Mammary epithelial cell (primary cell): Measurements from ENCODE around the genes DHCR24 and PCSK9.

DNA sequence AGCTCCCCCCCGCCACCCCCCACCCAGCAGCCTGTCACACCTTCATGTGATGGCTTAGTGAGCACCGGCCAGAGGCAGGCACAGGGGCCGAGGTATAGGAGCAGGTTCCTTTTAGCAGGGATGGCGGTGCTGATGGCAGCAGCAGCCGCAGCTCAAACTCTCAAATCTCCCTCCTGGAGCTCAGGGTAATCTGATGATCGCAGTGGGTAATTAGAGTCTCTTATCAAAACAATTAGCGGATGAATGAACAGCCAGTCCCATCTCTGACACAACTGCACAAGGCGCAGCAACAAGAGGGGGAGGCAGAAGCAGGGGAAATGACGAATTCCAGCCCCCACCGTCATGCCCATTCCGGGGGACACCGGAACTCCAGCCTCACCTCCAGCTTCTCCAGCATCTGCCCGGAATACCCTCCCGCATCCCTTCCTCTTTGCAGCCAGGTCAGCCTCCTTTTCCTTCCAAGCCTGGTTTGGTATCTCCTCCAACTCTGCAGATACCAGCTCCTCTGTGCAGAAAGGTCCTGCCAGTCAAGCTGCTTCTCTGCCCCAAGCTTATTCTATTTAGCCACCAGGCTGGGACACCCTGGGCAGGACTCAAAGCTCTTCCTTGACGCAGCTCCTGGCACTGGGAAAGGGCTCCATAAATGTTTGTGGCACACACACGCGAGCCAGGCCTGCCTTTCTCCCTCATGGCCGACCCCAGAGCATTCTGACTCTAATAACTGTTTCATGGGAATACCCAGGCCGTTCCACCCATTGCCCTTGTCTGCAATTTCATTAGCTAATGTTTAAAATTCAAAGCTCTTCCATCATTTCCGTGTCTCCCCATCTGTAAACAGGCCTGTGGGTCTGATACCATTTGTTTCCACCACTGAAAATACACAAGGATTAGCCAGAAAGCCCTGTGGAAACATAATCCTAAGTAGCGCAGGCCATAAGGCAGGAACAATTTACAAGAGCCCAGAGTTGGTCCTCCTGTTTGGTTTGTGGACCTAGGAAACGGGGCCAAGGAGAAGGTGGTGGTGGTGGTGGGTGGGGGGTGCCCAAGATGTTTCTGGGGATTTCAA, 126.3 kb downstream of the MRPL37 start:
- CAGE, long polyA plus RNA: no peak
- RRBS: 92% methylated on average over 1 of the region's 22 CpGs

GRCh38 chr1:54329230-54330142, 129.5 kb downstream of the MRPL37 start:
- CAGE, long polyA plus RNA: no peak
- RRBS: no CpG with 5 or more reads among the region's 8 CpGs

DNA sequence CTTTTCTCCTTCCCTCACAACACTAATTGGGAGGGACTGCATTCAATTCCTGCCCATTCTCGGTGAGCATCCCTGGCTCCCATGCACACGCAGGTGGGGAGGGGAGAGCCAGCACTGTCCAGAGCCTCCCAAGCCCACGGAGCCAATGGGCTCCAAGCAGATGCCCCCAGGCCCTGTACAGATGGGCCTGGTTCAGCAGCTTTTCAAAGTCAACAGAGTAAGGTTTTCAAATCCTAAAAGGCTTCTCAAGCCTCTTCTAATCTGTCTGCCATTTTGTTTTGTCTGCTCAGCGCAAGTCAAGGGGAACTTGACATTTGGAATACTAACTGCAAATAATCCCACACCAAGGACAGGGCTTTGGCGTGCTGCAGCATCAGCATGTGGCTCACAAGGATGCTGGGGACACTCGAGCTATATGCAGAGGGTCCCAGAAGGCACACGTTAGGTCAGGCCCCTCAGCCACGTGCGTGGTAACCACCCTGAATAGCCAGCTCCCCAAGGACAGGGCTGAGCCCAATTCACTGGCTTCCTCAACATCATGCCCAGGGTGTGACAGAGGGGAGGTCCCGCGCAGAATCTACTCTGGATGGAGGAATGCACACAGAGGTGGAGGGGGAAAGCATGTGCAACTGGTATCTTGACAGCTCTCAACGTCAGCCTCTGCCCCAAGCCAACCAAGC, 136.6 kb downstream of the MRPL37 start:
- CAGE, long polyA plus RNA: no peak
- RRBS: no CpG with 5 or more reads among the region's 12 CpGs

DNA sequence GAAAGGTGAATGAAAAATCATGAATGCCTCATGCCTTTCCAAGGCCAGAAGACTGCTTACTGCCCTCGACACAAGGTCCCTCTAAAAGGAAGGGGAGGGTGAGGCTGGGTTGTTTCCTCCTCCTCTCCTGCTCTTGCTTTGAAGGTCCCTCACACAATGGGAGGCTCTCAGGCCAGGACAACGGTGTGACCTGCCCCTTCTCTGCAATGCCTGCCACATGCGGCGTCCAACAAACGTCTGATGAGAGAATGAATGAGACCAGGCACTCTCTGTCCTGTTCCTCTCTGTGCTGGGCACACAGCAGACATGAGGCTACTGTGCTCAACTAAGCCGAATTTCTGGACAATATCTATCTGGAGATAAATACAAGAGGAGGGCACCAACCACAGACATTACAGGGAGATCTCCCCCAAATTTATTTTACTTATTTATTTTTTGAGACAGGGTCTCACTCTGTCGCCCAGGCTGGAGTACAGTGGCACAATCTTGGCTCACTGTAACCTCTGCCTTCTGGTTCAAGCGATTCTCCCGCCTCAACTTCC, 155.0 kb downstream of the MRPL37 start:
- CAGE, long polyA plus RNA: no peak
- RRBS: no CpG with 5 or more reads among the region's 9 CpGs

DNA sequence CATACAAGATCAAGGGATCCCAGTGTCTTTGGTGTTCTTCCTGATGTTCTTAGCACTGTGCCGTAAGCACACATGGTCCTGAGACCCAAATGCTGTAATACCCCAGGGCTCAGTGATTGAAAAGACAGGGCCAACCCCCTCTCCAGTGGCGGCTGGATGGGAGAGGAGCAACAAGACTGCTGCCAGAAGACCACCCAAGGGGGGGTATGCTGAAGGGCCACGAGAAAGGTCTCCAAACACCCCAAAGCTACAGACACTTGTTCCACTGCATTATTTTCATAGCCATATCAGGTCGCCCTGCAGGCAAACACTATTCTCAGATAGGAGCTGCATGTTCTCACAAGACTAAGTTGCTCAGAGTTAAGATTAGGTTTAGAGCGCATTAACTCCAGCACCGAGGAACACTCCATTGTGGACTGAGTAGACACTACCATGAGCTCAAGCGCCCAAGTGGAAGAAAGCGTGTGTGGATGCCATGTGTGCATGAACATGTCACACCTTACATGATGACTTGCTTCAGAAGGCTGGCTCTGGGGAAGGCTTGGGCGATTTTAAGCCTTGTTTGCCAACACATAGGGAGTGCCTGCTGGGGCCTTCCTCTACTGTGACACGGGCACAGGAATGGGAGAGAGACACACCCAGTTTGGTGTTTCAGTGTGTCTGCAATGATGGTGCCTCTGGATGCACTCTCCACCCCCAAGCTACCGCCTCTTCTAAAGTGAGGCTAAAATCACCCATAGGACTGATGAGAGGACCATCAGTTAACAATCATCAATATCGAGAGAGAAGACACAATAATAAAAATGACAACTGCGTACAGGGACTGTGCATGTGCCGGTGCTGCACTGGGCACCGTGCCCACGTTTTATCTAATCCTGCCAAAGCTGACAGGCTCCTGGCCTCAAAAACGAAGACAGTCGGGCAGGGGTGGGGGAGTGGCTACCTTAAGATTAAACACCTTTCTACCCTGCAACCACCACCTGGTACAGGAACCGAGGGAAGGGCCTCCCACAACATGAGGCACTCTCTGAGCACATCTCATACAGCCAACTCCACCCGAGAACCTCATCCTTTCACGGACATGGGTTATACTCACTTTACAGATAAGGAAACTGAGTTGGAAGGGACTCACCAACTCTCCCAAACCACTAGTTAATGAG, 171.3 kb downstream of the MRPL37 start:
- CAGE, long polyA plus RNA: no peak
- RRBS: no CpG with 5 or more reads among the region's 21 CpGs

GRCh38 chr1:54374506-54374905, 173.5 kb upstream of the ACOT11 start:
- CAGE, long polyA plus RNA: no peak
- RRBS: no CpG with 5 or more reads among the region's 3 CpGs

- CAGE, long polyA plus RNA: no peak
- RRBS: no CpG with 5 or more reads among the region's 29 CpGs
These were observed 169.5 kb upstream of the ACOT11 start for GRCh38 chr1:54378143-54379284.

GRCh38 chr1:54743648-54744003, 20.7 kb downstream of the PARS2 start:
- CAGE, long polyA plus RNA: no peak
- RRBS: no CpG with 5 or more reads among the region's 5 CpGs

GRCh38 chr1:54790643-54791124, 10.4 kb downstream of the TTC22 start:
- CAGE, long polyA plus RNA: no peak
- RRBS: no CpG with 5 or more reads among the region's 5 CpGs

GRCh38 chr1:54801487-54801967, 404 bp upstream of the TTC22 start:
- CAGE, long polyA plus RNA: no peak
- RRBS: no CpG with 5 or more reads among the region's 9 CpGs

GRCh38 chr1:54804562-54805190, 1.2 kb upstream of the LEXM start:
- CAGE, long polyA plus RNA: no peak
- RRBS: no CpG with 5 or more reads among the region's 7 CpGs

DNA sequence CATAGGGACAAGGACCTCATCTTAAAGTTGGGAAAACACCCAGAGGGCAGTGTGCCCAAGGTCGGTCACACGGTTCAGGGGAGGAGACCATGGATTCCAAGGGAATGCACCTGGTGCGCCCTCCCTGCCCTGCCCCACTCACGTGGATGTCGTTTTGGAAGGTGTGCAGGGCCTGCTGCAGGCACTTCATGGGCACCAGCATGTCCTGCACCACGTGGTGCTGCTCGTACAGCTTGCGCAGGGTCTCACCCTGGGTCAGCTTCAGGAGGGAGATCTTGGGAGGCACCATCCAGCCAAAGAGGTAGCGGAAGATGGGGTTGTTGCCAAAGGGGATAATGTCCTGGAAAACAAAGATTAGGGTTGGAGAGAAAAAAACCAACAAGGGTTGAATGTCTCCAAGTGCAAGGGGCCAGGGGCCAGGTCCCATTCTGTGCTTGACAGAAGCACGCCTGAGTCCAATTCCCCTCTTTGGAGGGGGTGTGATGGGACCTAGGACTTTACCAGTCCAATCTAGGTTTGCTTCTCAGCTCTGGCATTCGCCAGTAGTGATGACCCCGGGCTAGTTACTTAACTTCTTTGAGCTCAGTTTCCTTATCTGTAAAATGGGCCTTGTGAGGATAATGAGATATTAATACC, 33.0 kb downstream of the DHCR24 start:
- CAGE, long polyA plus RNA: no peak
- RRBS: no CpG with 5 or more reads among the region's 12 CpGs

- CAGE, long polyA plus RNA: no peak
- RRBS: no CpG with 5 or more reads among the region's 11 CpGs
These were observed 32.4 kb downstream of the DHCR24 start for GRCh38 chr1:54854627-54855057.

- CAGE, long polyA plus RNA: no peak
- RRBS: no CpG with 5 or more reads among the region's 8 CpGs
These were observed 1.1 kb downstream of the DHCR24 start for GRCh38 chr1:54885931-54886253.

DNA sequence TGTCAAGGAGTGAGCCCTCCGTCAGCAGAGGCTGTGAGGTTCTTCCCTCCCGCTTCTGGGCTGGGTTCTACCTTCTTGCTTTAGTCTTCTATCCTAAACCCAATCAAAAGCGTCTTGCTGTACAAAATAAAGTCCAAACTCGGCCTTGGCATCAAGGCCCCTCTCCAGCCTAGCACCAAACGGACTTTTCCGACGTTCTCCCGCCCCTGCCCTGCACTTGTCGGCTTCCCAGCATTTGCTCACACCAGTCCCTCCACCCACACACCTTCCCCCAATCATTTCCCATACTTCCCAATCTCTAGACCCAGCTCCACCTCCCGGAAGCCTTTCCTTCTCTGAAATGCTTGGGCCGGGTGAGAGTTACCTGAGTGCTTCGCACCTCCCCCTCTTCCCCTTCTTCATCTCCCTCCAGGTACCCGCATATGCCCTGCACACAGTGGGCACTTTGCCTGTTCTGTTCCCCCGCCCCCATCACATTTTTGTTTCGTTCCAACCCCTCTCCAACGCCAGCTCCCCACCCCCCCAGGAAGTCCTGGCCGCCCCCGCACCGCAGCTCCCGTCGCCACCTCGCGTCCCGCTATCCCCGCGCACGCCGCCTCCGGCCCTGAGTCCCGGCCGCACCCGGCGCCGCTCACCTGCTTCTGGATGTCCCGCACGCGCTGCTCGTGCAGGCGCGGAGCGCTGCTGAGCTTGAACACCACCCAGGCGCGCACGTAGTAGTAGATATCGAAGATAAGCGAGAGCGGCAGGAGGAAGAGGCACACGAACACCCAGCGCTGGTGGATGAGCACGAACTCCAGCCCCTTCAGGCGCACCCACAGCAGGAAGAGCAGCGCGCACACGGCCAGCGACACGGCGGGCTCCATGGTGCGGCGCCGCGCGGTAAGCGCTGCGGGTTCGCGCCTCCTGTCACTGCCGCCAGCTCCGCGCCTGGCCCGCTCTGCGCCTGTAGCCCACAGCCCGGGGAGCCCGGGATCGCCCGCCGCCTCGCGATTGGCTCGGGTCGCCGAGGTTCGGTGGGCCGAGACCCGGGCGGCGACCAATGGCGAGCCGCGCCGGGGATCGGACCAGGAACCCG, at the start of gene DHCR24:
Gene DHCR24, minus strand, starts transcription at position 942 of the 1,078 bp plus-strand sequence.
- CAGE, long polyA plus RNA: no peak
- RRBS: under 1% methylated on average over 12 of the region's 92 CpGs

- CAGE, long polyA plus RNA: no peak
- RRBS: no CpG with 5 or more reads among the region's 7 CpGs
These were observed 14.4 kb upstream of the TMEM61 start for GRCh38 chr1:54965948-54966422.

DNA sequence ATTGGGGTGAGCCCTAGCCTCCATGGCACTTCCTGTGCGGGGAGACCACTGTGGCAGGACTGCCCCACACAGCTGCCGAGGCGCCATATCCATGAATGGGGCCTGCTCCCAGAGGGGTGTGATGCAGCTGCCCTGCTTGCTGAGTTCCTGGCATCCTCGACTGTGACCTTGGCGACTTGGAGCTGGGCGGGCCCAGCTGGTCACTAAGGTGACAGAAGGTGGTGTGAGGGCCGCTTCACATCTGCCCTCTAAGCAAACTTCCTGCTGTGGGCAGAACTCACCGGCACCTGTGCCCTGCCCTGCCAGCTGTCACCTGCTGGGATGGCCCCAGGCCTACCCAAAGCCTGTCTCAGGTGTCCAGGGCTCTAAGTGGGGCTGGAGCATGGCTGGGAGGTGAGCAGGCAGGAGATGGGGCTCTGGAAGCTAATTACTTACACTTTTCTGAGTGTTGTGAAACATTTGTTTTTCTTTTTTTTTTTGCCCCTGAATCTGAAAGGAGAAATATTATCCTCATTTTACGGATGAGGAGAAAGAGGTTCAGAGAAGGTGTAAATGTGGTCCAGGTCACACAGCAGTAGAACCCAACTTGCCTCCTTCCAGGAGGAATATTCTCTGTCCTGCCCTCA, 9.1 kb upstream of the BSND start:
- CAGE, long polyA plus RNA: no peak
- RRBS: no CpG with 5 or more reads among the region's 9 CpGs

- CAGE, long polyA plus RNA: no peak
- RRBS: 25% methylated on average over 5 of the region's 66 CpGs
These were observed at the start of gene PCSK9 for GRCh38 chr1:55038990-55039994. PCSK9 (plus strand) TSS chr1:55039548.

DNA sequence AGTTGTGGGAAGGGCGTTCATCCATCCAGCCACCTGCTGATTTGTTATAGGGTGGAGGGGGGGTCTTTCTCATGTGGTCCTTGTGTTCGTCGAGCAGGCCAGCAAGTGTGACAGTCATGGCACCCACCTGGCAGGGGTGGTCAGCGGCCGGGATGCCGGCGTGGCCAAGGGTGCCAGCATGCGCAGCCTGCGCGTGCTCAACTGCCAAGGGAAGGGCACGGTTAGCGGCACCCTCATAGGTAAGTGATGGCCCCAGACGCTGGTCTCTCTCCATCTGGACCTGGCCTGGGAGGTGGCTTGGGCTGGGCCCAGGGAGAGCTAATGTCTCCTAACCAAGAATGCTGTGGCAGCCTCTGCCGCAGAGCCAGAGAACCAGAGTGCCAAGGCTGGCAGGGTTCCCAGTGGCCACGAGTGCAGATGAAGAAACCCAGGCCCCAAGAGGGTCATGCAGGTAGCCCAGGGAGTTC, 13.2 kb downstream of the PCSK9 start:
- CAGE, long polyA plus RNA: no peak
- RRBS: no CpG with 5 or more reads among the region's 15 CpGs

DNA sequence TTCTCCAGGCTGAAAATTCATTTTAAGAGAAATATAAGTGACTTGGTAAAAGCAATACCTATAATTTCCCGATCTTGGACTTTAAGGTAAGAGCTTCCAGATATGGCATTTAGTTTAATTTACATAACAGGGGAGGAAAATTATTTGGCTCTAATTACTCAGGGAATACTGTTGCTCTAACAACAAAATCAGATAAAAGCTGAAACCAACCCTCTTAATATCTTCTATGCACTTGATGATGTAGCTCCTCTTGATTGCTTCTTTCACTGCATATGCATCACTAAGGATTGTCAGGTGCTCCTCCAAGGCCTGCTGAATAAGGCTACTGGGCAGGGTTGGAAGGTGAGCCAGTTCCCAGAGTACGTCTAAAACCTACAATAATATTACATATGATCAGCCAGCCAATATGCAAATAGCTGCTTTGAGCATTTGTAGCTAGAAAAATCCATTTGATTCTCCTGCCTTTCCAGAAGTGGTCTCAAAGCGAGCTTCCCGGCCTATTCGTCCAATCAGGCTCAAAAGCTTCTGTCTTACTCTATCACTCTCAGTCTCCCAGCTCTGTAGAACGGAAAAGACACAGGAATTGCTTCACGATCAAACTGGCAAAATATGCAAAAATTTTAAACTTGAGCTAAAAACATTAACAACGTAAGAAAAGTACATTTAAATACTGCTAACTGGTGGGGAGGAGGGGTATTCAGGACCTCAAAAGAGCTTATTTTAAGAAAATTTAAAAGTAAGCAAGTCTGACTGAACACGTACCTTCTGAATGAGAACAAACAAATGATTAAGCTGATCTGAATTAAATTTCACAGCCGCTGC, 61.0 kb downstream of the USP24 start:
- CAGE, long polyA plus RNA: no peak
- RRBS: no CpG with 5 or more reads among the region's 10 CpGs